ENCODE measurements around a stretch of chr15.

- PRO-cap, 2 experiments = no peak in any of the 2 experiments
Measured at GRCh38 chr15:82680458-82681273, 29.0 kb downstream of the AP3B2 start.

- PRO-cap, 2 experiments = no peak in any of the 2 experiments
Measured at GRCh38 chr15:82864102-82864313, 54.6 kb downstream of the WHAMM start.

DNA sequence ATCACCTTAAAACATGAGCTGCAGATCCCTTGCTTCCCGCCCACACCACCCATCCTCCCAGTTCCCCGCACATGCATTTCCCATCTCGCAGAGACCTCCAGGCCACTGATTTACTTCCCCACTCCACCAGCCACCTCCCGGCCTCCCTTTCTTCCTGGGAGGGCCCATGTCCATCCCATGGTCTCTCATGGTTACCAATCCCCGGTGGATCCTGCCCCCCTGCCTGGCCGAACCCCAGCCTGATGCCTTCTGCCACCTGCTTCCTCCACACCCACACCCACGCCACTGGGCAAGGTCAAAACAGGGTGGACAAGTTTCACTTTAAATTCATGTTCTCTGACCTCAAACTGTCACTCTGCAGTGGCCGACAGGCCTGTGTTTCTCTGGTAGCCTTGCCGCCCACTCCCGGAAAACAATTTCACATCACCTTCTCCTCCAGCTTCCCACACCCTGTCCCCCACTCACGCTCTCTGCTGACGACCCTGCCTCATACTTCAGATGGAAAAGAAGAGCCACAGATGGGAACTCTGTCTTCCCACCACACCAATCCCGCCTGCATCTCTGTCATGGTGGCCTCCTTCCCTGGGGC is 18.0 kb downstream of the HOMER2 start:
- PRO-cap, 2 experiments = no peak in any of the 2 experiments

GRCh38 chr15:82990425-82991023 is 4.5 kb downstream of the RAMAC start:
- PRO-cap, 2 experiments = no peak in any of the 2 experiments

DNA sequence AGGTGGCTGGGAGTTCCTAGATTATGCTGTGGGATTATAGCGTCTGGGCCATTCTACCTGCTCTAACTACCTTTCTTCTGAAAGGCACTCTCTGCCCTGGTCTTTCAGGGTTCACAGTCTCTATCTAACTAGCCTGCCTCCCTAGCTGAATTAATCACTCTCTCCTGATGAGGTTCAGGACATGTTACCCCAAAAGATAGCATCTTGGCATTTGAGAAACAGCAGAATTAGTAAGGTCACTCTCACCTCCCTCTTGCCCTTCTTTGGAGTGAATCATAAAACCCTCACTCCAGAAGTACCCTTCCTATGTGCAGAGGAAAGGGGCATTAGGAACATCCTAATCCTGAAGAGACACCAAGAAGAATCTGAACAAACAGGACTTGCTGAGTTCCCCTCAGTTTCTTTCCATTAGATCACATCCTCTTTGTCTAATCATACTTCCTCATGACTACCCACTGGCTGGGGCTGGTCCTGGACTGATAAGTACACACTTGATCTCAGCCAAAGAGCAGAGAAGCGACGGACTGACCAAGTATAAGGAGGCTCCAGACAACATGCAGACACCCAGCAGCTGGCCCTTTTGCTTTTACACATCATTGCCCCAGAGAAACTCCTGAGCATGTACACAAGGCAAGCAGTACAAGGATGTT is 15.2 kb upstream of the TM6SF1 start:
- PRO-cap, 2 experiments = peak in 2 of 2 experiments; most common plus-strand start position 511 of the sequence (in 2); most common minus-strand start position 367 of the sequence (in 1)

DNA sequence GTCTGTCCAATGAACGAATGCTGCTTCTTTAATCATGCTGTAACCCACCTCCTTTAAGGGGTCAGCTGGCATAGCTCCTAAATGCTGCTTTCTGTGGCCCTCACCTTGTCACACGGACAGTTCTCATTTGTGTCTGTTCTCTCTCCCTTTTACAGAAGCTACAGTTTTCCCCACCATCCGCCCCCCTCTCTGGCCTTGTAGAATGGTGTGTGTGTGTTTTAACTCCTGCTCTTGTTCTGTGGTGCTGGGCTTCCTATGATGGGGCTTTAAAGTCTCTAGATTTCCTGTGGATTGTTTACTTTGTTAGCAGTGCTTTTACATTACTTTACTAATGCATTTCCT is 1.2 kb upstream of the HDGFL3 start:
- PRO-cap, 2 experiments = no peak in any of the 2 experiments

- PRO-cap, 2 experiments = no peak in any of the 2 experiments
Measured at GRCh38 chr15:83210646-83211131, 3.1 kb upstream of the HDGFL3 start.

DNA sequence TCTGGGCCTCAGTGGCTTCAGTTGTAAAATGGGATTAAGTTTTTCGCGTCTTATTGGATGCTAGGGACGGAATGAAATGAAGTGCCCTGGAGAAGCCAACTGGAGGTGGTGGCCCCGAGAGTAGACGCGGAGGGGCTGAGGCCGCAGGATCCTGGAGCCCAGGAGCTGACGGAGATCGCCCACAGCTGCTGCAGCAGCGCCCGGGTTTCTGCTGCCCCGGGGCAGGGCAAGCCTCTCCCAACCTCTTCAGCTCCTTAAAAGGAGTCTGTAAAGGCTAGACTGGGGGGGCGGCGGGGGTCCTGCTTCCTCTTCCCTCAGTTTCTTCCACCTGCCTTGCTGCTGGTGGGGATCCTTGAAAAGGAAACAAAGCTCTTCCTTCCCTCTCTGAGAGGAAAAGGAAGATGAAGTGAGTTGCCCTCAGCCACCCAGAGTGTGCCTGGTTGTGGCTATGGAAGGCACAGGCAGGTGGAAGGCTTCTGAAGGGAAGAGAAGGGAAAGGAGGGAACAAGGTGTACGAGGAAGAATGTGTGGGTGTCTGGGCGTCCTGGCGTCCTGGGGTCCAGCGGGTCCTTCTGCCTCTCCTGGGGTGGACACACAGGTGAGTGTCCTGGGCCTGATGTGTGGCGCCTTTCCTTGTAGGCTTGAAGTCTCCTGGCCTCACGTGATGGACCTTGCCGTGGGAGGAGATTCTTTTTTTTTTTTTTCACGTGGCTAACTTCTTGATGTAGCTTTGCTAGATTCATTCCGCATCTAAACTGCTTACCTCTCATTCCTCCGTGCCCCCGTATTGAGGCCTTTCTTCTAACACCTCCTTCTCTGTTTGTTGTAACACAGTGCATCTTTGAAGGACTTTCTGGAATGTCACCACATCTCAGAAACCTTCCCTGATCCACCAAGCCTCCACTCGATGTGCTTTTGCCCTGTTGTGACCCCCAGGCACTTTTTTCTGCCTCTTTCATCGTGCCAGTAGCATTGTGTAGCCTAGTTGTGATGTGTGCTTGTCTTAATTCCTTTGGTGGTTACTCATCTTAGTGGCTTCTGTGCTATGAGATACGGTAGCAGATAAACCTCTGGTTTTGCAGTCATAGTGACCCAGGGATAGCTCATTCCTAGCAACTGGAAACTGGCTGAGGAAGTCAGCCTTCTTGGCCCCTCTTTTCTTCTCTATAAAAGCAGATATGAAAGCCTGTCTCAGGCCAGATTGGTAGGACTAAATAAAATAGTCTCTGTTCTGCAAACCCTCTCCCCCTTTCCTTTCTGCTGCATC is 1.3 kb upstream of the BNC1 start:
- PRO-cap, 2 experiments = no peak in any of the 2 experiments

DNA sequence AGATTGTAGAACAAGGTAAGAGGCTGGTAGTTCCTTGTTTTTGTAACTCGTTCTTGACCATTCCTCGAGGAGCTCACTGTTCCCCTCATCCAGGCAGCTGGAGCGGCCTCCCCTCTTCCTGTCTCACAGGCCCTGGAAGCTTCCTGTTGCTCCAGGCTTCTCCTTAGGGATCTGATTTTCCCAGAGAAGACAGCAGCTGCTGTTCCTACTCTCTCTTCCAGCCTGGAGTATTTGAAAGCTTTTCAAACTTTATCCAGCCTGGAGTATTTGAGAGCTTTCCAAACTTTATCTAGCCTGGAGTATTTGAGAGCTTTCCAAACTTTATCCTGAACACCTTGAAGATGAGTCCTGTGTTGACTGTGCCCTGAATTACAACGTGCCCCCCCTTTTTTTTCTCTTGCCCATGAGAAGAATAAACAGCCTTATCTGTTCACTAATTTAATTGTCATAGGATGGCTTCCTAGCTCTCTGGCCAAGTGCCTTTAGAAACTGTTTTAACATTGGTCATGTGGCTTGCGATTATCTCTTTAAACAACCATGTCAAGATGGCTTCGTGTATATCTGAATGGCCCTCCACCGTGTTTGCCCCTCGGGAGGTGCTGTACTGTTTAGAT is 4.7 kb downstream of the ADAMTSL3 start:
- PRO-cap, 2 experiments = no peak in any of the 2 experiments

DNA sequence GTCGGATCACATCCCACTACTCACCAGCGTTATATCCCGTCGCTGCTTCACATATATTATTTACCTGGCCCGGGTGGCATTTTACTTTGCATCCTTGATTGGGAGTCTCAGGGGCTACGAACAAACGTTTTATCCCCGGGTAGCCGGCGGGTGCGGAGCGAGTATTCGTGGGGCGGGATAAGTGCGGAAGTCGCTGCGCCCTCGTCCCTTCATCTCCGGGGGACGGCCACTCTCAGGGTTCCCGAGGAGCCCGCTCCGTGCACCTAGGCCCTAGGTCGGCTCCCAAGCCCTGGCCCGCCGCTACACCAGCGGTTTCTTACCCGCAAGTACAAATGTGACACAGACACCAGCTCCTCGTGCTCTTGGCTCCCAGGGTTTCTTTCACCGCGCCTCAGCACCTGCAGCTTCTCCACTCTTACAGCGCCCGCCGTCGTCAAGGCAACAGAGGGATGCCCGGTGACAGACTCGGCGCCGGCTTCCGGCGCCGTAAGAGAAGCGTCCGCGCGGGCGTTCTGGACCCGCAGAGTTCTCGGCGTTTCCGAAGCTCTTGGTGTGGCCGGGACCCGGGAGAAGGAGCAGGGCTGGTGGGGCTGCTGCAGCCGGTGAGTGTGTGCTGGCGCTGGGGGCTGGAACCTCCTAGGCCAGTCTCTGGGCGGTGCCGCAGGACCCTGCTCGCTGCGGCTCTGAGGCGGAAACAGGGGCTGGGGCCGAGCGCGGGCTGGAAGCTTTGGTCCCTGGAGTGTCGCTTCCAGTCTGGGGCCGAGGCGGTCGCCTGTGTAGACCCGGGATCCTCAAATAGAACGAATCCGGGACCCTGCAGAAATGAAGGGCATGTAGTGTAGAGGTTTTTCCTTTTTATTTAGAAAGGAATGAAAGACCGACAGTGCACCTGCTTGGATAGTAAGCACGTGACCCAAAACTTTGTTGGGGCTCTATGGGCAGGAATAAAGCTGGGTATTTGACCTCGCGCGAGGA is 155.6 kb upstream of the GOLGA6L4 start:
- PRO-cap, 2 experiments = no peak in any of the 2 experiments

- PRO-cap, 2 experiments = no peak in any of the 2 experiments
Measured at GRCh38 chr15:84654740-84655557, 866 bp upstream of the WDR73 start.

GRCh38 chr15:84735694-84736139 is 12.7 kb upstream of the ZNF592 start:
- PRO-cap, 2 experiments = no peak in any of the 2 experiments

DNA sequence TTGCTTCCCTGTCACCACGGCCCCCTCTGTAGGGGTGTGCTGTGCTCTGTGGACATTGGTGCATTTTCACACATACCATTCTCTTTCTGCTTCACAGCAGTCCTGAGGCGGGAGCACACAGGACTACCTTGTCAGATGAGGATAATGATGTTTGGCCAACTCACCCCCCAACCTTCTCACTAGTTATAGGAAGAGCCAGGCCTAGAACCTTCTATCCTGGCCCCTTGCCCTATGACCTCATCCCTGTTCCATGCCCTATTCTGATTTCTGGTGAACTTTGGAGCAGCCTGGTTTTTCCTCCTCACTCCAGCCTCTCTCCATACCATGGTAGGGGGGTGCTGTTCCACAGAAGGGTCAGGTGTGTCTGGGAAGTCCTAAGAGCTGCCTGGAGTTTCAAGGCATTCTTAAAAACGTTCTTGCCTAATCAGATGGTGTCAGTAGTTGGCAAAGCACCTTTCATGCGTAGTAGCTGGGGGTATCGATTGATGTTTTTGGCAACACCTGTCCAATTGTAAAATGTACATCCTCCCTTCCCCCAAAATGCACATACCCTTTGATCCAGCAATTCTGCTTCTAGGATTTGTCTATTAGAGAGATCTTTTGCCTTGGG is 16.9 kb upstream of the ALPK3 start:
- PRO-cap, 2 experiments = no peak in any of the 2 experiments

DNA sequence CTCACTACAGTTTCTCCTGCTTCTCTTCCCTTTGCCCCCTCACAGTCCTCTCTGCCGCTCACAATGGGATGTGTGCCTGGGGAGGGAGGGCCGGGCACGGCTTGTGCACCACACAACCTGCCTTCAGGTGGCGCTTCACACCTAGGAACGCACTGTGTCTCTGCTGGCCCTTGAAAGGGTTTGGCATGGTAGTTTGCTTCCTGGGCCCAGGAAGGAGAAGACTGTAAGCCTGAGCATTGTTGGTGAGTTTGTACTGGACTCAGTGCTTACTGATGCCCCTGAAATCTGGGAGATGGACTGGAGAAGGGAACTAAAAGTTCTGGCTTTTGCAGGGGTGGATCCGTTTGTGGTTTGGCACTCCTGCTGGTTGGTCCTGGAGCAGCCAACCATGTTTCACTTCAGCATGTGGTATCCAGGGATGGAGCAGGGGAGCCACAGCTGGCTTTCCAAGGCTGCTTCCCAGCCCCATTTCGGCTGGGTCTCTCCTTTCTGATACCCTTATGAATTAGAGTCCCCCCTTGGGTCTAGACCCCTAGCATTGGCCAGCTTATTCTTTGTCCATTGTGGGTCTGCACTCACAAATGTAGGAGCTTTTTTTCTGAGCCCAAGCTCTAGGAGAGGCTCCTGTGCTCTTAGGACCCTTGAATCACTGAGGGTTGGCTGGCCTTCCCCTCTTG is 9.4 kb downstream of the ALPK3 start:
- PRO-cap, 2 experiments = no peak in any of the 2 experiments

DNA sequence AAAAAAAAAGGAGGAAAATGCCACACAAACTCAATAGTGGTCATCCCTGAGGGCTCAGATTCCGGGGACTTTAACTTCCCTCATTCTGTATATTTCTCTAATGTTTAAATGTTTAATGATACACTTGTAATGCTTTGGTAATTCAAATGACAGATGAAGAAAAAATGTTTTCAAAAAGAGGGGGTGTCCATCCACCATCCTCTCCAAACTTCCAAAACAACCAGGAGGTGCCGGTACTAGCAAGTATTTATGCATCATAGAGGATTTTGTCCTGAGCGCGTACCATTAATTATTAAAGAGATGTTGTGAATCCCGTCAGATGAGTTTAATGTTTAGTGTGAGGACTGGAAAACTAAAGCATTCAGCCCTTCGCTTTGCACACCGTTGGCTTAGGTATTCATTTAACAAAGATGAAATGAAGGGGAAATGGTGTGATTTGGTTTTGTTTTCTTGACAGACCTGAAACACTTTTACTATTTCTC is 1.3 kb downstream of the SLC28A1 start:
- PRO-cap, 2 experiments = no peak in any of the 2 experiments

- PRO-cap, 2 experiments = no peak in any of the 2 experiments
Measured at GRCh38 chr15:84906653-84906919, 22.1 kb downstream of the SLC28A1 start.

DNA sequence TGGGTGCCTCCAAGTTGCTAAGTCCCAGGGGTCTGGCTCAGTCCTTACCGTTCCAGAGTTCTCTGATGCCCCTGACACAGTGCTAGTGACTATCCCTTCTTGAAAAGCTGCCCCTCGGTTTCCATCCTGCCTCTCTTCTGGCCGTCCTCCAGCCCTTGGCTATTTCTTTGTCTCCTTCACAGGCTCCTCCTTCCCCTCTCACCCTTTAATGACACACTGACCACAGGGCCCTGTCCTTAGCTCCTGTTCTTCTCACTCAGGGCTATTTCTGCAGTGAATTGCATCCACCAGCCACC is 31.1 kb downstream of the SLC28A1 start:
- PRO-cap, 2 experiments = no peak in any of the 2 experiments

DNA sequence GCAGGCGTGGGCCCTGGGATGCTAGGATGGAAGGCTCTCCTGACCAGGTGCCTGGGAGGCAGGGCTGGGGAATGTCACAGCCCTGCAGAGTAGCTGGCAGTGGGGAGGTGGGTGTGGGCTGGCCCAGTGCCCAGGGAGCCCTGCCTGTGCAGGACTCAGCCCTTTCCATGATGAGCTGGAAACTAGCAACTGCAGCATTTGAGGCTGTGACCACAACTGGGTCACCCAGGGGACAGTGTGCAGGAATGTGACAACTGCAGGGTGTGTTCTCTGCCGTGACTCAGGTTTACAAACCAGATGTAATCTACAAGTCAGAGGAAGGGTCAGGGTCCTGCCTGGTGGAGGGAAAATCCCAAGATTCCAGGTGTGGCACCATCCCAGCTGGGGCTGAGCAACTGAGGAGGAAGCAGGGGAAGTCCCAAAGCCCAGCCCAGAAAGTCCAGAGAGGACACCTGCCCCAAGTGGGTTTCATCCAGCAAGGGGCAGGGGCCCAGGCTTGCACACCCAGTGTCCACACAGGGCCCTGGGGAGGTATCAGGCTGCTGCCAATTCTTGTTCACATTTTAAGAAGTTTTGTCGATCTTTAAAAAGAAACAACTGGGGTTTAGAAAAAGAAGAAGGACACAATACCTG is 45.5 kb downstream of the SLC28A1 start:
- PRO-cap, 2 experiments = no peak in any of the 2 experiments

DNA sequence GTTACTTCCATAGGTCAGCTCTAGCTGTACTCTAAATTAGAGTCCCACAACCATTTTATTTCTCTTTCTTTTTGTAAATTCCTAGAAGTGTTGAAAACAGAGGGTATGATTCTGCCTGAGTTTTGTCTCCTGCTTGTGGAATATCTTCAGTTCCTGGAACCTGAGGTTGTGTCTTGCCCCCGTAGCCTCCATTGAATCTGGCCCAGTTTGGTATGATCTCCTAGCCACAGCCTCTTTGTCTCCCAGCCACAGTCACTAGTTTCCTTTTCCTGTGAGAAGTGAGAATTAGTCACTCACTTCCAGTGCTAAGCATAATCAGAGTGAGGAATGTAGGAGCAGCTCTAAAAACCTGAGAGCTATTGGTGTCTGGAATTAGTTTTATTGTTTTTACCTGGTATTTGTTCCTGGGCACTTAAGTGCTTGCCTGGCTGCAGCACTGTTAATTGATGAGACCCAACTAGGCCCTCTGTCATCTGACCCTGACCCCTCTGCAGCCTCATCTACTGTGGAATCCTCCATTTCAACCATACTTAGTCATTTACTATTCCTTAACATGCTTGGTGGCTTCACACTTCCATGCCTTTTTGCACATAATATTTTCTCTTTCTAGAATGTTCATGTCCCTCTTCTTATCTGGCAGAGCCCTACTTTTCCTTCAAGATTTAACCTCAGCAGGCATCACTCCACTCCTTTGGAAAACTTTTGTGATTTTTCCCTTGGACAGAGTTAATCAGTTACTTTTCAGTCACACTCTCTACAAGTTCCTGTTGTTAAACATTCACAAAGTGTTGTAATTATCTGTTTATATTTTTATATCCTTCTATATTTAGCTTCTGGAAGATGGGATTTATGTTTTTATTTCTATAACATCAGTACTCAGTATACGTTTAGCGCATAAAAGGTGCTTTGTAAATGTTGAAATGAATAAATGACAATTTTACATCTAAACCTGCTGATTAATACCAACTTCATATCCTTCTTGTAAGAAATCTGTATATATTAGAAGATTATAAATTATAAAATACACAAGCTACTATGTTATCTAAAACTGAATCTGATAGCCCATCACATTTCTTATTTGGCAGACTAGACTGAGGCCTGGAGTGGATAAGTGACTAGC is 48.8 kb downstream of the PDE8A start:
- PRO-cap, 2 experiments = no peak in any of the 2 experiments

DNA sequence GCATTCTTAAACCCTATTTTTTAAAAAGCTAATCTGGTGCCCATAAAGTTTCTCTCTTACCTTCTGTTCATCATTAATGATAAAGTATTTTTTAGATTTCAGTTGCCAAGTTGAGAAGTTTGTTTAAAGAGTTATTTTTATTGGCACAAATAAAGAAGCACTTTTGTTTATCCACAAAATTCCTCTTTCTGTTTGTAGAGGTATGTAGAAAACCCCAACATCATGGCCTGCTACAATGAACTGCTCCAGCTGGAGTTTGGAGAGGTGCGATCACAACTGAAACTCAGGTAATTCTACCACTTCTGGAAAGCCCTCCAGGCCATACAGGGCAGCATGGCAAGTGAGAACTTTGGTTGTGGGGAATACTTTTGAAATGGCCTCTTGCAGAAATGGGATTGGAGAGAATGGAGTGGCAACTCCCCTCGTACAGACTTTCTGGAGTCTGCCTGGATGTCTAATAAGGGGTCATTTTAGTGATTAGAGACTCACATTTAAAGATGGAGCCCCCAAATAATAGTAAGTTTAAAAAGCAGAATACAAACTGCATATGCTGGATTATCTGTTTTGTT is 101.8 kb downstream of the PDE8A start:
- PRO-cap, 2 experiments = no peak in any of the 2 experiments

All from monocyte (primary cell).